Ishikawa (cell line): ENCODE measurements around the genes OR1R1P, SPATA22 and EMC6.

GRCh38 chr17:3380151-3380495, 5.6 kb upstream of the OR1R1P start:
- RRBS, result no CpG with 5 or more reads among the region's 9 CpGs

- RRBS, result no CpG with 5 or more reads among the region's 16 CpGs
Measured at GRCh38 chr17:3385755-3386105, at the start of gene OR1R1P. TSS of gene OR1R1P (plus strand) at chr17:3385930.

DNA sequence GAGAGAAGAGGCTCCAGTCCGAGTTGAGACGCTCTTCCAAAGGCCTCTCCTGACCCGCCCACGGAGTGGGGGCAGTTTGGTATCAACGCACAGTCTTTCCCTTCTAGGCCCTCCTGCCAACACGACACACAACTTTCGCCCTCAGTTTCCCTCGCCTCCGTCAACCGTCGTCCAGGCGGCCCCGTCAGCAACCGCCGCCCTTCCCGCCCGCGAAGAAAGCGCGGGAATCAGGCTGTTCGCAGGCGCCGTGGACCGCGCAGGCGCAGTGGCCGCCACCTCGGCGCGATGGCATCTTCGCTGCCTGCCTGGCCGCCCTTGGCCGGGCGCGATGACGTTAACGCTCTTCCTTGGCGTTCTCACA, at the start of gene SPATA22:
TSS of gene SPATA22 (minus strand) at position 229 of the 361 bp plus-strand sequence.
- RRBS, result no CpG with 5 or more reads among the region's 38 CpGs

- RRBS, result 91% methylated on average over 1 of the region's 8 CpGs
Measured at GRCh38 chr17:3546715-3547113, 10.9 kb downstream of the TRPV3 start.

GRCh38 chr17:3596734-3597547, 12.3 kb downstream of the TRPV1 start:
- RRBS, result no CpG with 5 or more reads among the region's 30 CpGs

- RRBS, result 94% methylated on average over 4 of the region's 10 CpGs
Measured at GRCh38 chr17:3609876-3610167, 611 bp upstream of the TRPV1 start.

- RRBS, result 1% methylated on average over 53 of the region's 91 CpGs
Measured at GRCh38 chr17:3668712-3669828, at the start of gene EMC6. TSS of gene EMC6 (plus strand) at chr17:3668812.

DNA sequence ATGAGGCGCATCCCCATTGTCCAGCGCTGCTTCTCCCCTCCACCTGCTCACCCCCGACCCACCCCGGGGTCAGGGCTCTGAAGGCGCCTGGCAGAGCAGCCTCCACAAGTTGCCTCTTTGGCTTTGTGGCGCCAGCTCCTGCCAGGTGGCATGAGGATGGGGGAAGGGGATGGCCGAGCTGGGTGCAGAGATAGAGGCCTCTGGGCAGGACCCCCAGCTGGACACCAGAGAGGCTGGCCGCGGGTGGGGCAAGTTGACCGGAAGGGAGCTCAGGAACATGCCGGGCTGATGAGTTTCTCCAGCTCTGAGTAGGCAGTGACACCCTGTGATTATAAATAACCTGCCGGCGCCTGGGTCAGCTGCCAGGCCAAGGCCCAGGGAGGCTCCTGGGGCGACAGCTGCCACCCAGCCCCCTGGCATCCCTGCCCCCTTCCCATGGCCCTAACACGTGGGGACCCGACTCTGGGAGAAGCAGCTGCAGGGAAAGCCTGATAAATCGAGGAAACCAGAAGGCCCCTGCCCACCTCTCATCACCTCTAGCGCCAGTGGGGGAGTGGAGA, 758 bp downstream of the P2RX5 start:
- RRBS, result 6% methylated on average over 2 of the region's 18 CpGs

- RRBS, result no CpG with 5 or more reads among the region's 16 CpGs
Measured at GRCh38 chr17:3905064-3905705, 11.1 kb downstream of the P2RX1 start.

GRCh38 chr17:3918726-3919387, 2.6 kb upstream of the P2RX1 start:
- RRBS, result 90% methylated on average over 7 of the region's 19 CpGs

- RRBS, result 2% methylated on average over 5 of the region's 25 CpGs
Measured at GRCh38 chr17:3944500-3944936, 19.7 kb downstream of the ATP2A3 start.

GRCh38 chr17:3965047-3965879, 1.0 kb upstream of the ATP2A3 start:
- RRBS, result no CpG with 5 or more reads among the region's 19 CpGs

GRCh38 chr17:4005728-4006050, 41.5 kb upstream of the ATP2A3 start:
- RRBS, result no CpG with 5 or more reads among the region's 10 CpGs

DNA sequence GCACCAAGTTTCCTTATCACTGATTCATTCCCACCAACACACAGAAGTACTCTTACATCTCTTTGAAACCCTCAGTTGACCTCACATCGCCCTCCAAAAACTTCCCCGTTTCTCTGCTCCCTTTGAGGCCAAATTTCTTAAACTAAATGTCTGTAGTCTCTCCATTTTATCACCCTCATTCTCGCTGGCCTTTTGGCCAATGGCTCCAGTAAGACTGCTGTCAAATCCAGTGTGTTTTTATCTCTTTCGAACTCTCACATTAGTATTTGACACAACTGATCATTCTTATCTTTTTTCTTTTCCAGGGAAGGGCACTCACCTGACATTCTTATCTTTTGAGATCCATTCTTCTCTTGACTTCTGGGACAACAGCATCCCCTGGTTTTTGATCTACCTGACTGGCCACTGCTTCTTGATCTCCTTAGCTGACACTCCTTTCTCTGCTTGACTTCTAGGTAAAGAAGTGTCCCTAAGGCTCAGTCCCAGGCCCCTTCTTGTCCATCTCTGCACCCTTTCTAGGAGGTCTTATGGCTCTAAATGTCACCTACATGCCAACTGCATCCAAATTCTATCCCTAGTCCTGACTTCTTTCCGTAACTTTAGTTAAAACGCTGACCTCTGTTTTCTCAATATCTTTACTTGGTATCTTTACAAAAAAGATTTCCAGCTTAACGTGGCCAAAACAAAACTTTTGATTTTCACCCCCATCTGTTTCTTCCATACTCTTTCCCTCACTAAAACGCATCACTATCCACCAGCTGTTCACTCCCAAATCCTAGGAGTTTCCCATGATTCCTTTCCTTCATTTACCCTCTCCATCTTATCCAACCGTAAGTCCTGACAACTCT, 81.7 kb downstream of the ZZEF1 start:
- RRBS, result no CpG with 5 or more reads among the region's 9 CpGs

DNA sequence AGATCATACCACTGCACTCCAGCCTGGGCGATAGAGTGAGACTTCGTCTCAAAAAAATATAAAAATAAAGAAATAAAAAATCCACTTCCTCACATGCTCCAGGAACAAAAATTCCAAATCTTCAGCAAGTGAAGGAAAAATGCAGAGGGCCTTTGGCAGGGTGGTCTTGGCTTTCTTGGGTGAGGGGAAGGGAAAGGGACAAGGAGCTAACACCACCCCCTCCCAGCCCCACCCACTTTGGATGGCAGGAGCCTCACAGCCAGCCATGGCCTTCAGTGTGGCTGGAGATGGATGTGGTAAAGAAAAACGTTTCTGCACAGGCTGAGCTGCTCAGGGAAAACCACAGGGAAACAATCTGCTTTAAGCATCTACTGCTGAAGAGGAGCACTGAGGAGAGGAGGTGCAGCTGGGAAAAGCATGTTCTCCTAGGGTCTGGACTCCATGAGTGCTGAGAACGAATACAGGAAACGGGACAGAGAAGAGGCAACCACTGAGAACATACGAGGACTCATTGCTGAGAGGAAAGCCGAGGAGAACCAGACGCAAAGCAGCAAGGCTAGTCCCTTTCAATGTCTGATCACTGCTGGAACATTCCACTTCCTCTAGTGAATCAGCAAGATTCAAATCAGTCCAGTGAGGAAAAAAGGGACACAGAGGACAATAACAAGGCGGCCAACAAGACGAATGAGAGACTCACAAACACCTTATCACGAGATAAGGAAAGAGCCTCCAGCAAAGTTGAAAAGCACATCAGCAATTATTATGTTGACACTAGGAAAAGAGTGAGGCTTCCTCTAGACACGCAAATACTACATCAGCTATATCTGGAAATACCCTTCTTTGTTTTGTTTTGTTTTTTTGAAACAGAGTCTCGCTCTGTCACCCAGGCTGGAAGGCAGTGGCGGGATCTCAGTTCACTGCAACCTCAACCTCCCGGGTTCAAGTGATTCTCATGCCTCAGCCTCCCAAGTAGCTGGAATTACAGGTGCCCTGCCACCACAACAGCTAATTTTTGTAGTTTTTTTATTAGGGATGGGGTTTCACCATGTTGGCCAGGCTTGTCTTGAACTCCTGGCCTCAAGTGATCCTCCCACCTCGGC, 41.7 kb downstream of the ZZEF1 start:
- RRBS, result no CpG with 5 or more reads among the region's 16 CpGs

- RRBS, result no CpG with 5 or more reads among the region's 5 CpGs
Measured at GRCh38 chr17:4144549-4144840, 1.5 kb downstream of the CYB5D2 start.

DNA sequence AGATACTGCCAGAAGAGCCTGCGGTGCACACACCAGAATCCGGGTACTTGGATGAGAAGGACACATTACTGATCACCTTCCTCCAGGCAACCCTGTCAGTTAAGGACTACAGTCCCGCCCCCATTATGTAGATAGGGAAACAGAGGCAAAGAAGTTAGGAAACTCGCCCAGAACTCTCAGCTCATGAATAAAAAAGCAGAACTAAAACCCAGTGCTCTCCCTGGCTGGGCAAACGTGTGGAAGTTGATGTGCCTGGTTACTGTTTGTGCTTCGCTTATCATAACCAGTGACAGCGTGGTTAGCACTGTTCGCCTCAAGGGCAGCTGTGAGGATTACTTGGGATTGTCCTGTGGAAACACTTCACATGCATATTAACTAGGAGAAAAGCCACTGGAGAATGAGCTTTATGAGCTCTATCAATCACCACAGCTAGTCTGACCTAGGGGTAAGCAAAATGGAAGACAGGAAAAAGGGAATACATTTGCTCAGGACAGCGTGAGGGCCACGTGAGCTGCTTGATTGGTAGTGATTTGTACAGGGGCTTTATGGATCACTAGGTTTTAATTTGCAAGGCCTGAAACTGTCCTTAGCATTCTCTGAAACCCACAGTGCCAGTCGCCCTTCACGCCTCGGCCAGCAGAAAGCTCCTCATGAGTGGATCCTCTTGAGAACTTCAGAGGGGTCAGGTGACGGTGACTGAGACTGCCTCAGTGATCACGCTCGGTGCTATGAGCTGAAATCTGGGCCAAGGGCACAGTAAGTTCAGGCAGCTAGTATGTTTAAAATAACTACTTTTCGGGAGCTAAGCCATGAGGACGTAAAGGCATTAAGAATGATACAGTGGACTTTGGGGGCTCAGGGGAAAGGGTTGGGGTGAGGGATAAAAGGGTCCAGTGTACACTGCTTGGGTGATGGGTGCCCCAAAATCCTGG, 20.0 kb downstream of the CYB5D2 start:
- RRBS, result 94% methylated on average over 2 of the region's 18 CpGs

DNA sequence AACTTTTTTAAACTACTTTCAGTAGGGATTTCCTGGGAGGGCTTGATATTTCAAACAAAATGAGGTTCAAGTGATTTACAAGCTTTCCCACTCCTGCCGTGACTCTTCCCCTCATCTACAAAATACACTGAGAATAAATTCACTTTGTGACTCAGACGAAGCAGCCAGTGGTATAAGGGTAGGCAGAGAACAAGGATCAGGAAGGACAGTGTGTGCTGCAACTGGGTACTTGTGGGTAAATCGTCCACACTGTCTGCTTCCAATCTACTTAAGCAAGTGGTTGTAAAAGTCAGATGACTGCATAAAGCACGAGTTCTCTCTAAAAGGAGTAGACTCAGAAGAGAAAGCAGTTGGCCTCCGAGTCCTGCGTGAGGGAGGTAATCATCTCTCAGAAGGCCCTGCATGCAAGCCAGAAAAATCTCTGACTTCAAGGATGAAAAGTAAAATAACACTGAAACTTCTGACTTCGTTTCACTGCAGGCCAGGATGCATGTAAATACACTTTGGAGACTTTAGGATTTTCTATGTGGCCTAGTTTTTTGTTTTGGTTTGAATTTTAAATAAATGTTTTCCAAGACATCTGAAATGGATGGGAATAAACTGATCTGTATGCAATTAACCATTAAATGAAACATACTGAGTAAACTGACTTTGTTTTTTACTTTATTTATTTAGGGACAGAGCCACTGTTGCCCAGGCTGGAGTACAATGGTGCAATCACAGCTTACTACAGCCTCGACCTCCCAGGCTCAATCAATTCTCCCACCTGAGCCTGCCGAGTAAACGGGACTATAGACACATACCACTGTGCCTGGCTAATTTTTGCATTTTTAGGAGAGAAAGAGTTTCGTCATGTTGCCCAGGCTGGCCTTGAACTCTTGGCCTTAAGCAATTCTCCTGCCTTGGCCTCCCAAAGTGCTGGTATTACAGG, 43.0 kb downstream of the ANKFY1 start:
- RRBS, result no CpG with 5 or more reads among the region's 11 CpGs

- RRBS, result no CpG with 5 or more reads among the region's 3 CpGs
Measured at GRCh38 chr17:4296380-4297009, 32.7 kb upstream of the ANKFY1 start.

GRCh38 chr17:4374819-4375548, 8.5 kb upstream of the UBE2G1 start:
- RRBS, result no CpG with 5 or more reads among the region's 7 CpGs